Peritoneum (tissue), 1 donor: ENCODE measurements around a stretch of chr6.

DNA sequence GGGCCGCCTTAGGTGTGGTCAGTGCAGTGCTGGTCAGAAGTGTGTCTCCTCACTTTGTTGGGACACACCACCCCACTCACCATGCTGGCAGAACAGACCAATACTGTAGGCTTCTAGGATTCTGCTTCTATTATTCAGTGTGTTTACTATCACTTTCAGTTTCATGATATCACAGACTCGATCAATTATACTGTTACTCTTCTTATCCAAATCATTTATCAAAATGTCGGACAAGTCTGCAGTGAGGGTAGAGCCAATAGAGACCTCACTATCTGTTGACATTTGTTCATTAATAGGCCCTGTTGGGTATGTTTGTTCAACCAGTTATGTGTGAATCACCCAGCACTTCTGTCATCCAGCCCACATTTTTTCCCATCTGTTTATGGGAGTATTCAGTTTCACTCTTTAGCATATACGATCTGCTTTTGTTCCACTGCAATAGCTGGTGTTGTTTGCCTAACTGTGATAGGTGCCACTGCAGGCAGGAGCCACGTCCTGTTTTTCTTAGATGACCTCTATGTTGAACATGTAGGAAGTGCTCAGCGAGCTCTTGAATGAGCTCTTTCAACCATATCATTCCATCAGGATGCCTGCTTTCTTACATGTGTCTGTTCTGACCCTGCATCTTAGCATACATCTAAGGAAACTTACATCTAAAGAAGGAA is 140.1 kb downstream of the NRN1 start:
- PRO-cap: no peak

DNA sequence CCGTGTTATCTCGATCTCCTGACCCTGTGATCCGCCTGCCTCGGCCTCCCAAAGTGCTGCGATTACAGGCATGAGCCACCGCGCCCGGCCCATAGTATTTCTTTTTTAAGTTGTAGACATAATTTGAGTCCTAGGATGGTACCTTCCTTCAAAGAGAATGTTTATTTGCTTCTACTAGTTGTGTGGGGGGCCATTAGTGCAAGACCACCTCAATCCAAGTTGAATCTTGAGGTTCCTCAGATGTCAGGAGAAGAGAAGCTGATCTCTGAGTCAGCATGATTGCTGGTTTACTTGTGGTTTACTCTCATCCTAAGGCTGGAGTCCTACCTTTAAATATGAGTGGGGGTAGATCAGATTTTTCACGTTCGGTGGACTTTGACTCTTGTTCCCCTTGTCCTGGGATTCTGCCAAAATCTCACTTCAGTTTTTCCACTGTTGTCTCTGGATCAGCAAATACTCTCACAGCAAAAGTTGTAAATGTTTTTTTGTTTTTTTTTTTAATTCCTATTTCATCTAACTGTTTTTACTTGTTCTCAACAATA is 84.5 kb upstream of the F13A1 start:
- PRO-cap: no peak

- PRO-cap: no peak
Measured at GRCh38 chr6:6696618-6697288, 108.2 kb downstream of the LY86 start.

DNA sequence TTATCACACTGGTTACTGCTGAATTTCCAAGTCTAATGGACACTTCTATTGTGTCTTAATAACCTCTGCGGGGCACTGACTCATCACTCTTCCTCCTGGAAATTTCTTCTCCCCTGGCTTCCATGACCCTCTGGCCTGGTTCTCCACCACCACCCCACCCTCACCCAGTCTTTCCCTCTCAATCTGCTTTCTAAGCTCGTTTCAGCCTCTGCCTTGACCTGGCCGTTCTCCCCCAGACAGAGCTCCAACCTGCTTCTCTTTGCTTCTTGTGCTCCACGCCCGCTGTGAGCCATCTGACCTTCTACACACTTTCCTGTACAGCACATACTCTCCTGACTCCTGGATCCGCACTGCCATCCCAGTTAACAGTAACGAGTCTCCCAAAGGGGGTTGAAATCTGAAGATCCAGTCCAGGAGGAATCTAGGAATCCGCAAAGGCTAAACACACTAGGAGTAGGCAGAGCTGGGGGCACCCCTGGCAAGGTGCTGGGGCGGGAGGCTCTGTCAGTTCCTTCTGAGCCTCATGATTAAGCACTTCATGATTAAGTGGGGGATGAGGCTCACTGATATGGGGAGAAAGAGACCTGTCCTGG is 146.2 kb downstream of the LY86 start:
- PRO-cap: no peak

- PRO-cap: no peak
Measured at GRCh38 chr6:6796998-6797297, 208.4 kb downstream of the LY86 start.

DNA sequence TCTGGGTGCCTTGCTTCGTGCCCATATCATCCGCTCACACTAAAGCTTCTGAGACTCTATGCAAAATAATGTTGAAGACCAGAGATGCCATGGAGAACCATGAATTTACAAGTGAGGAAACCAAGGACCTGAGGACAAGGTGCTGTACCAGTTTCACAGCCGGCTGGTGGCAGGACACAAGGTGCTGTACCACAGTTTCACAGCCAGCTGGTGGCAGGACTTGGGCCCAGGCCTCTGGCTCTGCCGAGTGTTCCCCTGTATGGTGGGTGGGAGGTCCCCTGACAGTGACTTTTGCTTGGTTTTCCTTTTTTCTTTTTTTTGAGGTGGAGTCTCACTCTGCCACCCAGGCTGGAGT is 212.4 kb downstream of the LY86 start:
- PRO-cap: no peak

- PRO-cap: no peak
Measured at GRCh38 chr6:6808957-6809393, 220.5 kb downstream of the LY86 start.

DNA sequence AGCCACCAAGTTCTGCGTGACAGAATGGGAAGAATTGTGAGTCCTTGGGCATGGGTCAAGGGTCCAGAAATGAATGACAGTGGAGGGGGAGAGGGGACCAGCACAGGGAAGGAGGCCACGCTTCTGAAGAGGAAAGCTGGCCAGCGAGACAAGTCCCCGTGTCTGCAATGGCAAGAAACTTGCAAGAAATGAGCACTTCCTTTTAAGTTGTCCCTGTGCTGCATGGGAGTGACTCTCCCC is 242.2 kb upstream of the RREB1 start:
- PRO-cap: no peak

DNA sequence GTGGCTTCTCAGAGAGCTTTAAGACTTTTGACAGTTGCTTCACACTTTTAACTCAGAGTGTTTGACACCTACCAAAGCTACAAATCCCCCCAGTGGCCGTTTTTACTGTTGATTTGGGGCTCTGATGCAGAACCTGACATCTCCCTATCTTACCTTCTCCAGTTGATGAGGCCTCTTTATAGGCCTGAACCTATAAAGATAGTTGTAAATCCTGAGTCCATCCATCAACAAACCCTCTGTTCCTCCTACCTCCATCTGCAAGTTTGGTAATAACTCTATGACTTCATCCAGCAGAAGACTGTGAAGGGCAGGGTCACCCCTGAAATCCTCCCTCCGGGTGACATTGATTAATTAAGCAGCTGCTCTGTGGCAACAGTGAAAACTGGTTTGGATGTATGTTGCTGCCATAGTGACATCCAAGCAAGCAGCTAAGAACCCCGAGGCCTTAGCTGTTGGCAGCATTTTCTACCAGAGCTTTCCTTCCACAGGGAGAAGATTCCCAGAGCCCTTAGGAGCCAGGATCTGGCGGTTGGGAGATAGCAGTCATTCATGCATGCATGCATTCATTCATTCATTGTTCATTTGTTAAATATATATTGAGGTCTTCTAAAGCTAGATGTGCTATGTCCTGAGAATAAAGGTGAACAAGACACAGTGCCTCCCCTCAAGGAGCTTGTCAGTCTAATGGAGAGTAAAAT is 226.0 kb upstream of the RREB1 start:
- PRO-cap: no peak

DNA sequence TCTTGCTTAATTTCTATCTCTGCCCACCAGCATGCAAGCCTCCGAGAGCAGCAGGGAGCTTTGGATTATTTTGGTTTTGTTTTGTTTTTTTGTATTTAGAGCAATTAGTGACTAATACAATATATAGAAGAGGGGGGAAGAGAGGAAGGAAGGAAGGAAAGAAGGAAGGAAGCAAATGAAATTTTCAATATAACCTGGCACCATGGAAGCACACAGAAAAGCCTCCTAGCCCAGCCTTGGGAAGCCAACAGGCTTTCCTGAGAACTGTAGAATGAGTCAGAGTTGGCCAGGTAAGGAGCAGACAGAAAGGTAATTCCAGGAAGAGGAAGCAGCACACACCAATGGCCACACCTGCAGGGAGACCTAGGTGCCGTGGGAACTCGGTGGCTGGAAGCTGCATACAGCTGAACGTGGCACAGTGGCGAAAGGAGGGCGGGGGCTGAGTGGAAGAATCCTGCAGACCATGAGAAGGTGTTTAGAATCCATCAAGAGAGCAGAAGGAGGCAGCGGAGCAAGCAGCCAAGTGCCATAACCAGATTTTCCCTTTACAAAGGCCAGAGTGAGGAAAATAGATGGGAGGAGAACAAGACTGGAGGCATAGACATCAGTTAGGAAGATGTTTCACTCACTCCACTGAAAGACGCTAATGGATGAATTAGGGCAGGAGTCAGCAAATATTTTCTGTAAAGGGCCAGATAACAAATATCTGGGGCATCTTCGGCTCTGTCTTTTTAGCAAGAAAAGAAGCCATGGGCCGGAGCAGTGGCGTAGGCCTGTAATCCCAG is 224.7 kb upstream of the RREB1 start:
- PRO-cap: no peak

GRCh38 chr6:6892898-6894037 is 214.5 kb upstream of the RREB1 start:
- PRO-cap: no peak

DNA sequence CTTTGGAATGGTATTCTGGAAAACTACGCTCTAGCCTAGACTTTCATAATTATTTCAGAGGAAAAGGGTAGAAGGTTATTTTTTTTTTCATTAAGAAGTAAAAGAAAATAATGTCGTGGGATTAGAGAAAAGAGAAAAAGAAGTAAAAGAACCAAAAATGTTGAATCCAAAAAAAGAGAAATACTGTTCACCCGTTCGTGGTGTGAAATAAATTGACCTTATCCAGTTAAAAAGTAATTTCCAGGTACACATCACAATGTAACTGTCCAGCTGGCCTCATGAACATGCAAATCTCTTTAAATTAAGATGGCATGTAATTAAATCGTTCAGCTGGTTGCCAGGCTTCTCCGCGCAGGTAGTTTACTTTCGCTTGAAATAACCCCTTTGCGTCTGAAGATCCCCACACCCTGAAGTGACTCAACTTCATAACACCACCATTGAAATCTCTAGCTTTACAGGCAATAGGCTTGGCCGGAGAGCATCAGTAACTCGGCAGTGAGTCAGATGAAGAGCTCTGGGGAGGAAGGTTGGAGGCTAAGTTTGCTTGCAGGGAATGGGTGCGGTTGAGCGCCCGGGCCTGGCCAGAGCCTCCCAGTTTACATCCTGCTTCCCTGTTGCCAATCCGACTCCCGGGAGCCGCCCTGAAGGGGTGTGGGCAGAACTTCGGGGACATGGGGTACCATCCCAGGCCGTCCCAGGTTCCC is 57.1 kb upstream of the RREB1 start:
- PRO-cap: no peak

- PRO-cap: no peak
Measured at GRCh38 chr6:7139013-7139615, 31.4 kb downstream of the RREB1 start.

DNA sequence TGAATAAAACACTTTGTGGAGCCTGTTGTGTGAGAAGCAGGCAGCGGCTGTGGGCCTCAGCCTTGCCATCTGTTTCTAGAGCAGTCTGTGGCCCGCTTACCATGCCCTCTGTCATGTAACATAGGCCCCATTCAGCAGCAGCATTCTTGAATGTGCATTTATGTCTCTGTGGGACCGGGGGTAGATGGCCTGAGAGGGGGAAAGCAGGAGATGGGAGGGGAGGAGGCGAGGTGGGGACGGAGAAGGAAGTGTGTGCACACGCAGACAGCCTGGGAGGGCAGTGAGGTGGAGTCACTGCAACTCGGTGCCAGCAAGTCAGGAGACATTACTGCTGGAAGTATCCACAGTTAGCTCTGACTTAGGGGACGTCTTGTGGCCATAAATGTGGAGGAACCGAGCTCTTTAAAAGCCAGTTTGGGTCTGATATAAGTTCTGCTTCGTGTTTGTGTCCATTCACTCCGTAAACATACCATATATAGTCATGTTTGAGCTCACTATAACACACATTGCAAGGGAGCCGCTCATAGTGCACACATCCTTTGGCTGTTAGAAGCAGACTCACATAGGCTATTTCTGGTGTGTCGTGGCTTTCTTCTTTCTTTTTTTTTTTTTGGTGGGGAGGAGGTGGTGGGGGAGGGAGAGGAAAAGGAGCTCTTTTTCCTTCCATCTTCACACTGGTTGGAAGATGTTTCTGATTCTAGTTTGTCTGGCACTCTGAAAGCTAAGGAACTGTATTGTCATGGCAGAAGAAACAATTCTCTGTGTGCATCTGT is 38.6 kb downstream of the RREB1 start:
- PRO-cap: no peak

DNA sequence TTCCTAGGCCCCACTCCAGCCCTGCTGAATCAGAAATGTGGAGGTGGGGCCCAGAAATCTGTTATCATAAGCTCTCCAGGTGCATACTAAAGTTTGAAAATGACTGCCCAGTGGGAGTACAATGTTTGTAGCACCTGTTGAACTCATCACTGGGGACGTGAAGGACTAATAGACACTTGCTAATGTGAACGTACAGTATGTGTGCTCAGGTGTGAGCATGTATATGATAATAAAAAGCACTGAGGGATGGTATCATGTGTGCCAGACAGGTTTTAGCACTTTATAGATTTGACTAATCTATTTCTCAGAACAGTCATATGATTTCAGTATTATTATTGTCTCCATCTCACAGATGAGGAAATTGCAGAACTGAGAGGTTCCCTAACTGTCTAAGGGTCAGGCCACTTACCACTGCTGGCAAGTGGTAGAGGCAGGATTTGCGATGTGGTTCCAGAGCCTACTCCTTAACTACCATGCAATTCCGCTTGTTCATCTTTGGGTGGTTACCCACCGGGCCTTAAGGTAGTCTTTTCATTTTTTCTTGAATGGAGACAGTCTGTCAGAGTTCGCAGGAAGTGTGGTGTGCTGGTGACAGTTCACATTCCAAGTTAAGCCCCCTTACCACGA is 46.6 kb downstream of the RREB1 start:
- PRO-cap: no peak

- PRO-cap: no peak
Measured at GRCh38 chr6:7164467-7165616, 57.1 kb downstream of the RREB1 start.

DNA sequence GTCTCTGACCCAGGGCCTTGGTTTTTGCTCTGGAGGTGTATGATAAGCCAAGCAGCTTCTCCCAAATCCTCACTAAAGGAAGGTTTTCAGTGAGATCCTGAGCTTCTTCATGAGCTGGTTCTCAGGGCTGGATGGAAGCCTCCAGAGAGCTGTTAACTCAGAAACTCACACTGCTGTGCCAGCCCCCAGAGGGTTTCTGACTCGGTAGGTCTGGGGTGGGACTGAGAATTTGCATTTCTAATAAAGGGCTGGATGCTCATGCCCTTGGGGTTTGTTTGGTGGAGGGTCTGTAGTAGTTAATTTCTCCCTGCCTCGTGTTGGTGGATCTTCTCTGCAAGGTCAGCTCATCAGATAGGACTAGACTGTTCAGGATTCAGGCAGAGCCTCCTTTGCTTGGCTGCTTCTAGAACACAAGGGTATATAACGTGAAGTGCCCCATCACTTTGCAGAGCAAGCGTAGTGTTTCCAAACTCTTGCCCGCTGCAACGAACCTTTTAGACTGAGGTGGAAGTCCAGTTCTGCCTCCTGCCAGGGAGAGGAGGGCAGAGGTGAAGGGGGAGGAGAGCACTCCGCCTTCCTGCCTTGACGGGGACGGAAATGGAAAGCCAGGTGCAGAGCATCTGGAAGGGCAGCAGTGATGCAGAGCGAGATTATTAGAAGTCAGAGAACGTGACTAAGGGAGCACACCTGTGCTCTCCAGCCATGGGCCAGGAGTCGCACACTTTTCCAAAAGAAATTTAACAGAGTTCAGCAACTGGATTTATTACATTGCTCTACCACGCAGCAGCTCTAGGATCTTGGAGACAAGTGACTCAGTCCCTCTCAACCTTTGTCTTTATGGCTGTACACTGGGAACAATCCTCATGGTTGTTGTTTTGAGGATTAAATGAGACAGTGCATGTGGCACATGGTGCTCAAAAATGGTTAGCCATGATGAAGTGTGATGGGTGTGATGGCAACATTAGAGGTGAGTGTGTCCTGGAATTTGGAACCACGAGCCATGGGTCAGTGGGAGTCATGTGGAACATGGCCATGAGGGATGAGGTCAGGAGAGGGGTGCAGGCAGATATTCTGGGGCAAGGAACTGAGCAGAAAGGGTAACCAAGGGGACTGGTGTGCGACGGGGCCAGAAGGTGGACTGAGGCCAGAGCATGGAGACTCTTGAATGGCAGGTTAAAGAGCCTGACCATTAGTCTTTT is 63.4 kb downstream of the RREB1 start:
- PRO-cap: no peak

DNA sequence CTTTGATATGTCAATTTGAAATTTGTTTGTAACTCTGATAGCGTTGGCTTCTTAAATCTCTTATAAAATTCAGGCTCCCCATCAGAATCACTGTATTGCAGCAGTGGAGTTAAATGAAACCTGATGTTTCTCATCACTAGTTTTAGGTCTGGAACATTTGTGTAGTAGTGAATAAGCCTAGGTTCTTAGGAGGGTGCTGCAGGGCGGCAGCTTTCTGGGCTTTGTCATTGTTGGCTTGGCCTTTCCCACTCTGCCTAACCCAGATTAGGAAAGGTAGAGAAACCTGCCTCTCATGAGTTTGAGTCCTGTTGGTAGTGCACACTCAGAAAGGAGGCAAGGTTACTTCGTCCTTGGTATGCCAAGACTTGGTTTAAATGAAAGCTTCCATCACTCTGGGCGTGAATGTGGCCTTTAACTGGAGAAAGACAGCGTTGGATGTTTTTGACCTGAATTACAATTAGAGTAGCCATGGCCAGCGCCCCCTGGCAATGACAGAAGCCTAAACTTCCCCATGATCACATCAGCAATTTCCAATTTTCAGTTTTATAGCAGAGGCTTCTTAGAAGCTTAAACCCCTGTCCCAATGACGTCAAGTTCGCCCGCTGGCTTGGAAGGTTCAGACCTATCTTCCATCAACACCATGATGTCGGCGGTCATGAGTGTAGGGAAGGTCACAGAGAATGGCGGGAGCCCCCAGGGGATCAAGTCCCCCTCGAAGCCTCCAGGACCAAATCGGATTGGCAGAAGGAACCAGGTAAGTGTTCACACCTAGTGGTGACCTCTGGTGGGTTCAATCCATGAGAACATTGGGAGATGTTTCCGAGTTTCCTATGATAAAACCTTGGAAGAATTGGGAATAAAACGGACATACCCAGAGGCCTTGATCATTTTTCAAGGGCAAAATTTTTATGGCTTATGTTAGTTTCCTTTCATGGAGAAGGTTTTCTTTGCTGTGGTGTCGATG is 73.8 kb downstream of the RREB1 start:
- PRO-cap: no peak

- PRO-cap: no peak
Measured at GRCh38 chr6:7198656-7199520, 91.1 kb downstream of the RREB1 start.

- PRO-cap: no peak
Measured at GRCh38 chr6:7220358-7220655, 92.7 kb downstream of the SSR1 start.